Pericardium fibroblast (primary cell): ENCODE data around the genes HOXB5, HOXB6, HOXB7 and UBE2Z.

GRCh38 chr17:48570342-48570560 lies 7.9 kb downstream of the HOXB4 start:
- RAMPAGE, long total RNA: no peak

- RAMPAGE, long total RNA: no peak
Observed at GRCh38 chr17:48570561-48571632, 7.3 kb downstream of the HOXB4 start.

DNA sequence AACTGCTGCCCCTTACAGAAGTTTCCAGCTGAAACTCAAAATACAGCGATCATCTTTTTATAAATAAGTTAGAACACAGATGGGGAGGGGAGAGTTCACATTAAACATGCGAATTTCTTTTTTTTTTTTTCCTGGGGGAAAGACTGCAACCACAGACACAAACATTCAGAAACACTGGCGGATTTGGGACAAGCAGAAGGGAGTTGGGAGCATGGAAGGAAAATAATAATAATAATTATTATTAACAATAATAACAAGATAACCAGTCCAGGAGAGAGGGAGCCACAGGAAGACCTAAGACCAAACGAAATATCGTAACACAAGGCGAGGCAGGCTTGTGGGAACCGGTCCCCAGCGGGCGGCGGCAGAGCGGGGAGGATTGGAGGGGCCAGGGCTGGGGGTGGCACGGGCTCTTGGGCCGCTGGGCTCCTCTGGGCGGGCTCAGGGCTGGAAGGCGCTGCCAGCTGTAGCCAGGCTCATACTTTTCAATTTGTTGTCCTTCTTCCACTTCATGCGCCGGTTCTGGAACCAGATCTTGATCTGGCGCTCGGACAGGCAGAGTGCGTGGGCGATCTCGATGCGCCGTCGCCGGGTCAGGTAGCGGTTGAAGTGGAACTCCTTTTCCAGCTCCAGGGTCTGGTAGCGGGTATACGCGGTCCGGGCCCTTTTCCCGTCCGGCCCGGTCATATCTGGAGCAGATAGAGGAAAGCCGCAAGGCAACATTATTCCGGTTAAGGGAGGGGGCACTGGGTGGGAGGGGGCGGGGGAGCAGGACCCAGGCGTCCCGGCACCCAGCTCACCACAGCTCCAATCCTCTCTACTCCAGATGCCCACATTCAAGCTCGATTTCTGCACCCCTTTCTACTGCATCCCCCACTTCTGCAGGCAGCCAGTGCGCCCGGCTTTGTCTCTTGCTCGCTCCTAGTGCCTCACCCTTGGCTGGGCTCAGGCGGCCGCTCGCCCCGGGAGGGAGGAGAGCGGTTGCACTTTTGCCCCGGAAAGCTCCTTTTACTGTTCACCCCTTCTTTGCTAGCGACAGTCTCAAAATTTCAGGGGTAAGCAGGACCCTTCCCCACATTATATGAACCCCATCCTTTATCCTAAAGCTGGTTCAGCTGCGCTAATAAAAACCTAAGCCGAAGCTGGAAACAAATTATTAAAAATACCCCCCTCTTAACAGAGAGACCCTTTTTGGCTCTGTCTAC lies 1.4 kb downstream of the HOXB5 start:
- RAMPAGE, long total RNA: no peak

DNA sequence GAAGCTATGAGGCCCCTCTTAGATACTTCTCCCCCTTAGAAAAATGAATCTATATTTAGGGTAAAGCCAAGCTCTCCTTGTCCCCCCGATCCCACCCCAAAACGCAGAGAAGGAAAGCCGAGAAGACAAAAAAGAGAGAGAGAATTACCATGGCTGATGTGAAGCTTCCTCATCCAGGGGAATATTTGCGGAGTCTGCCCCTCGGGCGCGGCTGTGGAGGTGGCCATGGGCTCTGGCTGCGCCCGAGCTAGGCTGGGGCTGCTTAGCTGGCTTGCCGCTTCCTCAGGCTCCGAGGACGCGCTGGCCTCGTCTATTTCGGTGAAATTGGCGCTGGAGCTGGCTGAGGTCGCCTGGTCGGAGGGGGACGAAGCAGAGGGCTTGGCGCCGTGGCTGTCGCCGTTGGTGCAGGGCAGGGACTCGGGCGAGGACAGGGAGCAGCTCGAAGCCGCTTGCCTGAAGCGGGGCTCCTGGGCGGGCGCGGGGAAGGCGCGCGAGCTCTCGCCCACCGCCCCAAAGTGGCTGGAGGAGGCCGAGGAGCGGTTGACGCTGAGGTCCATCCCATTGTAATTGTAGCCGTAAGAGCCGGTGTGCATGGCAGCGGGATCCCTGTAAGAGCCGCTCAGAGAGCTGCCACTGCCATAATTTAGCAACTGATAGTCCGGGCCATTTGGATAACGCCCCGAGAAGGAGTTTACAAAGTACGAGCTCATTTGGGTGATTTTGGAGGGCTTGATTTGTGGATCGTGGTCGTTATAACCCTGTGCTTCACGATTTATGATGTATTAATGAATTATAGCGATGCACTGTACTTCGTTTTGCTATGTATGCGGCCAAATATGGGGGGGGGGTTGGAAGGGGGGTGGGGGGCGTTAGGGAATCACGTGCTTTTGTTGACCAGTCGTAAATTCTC lies at the start of gene HOXB5:
TSS of gene HOXB5 (minus strand) at position 807 of the 910 bp plus-strand sequence.
- RAMPAGE, long total RNA: no peak

GRCh38 chr17:48603936-48604177 lies 929 bp downstream of the HOXB6 start:
- RAMPAGE, long total RNA: no peak

DNA sequence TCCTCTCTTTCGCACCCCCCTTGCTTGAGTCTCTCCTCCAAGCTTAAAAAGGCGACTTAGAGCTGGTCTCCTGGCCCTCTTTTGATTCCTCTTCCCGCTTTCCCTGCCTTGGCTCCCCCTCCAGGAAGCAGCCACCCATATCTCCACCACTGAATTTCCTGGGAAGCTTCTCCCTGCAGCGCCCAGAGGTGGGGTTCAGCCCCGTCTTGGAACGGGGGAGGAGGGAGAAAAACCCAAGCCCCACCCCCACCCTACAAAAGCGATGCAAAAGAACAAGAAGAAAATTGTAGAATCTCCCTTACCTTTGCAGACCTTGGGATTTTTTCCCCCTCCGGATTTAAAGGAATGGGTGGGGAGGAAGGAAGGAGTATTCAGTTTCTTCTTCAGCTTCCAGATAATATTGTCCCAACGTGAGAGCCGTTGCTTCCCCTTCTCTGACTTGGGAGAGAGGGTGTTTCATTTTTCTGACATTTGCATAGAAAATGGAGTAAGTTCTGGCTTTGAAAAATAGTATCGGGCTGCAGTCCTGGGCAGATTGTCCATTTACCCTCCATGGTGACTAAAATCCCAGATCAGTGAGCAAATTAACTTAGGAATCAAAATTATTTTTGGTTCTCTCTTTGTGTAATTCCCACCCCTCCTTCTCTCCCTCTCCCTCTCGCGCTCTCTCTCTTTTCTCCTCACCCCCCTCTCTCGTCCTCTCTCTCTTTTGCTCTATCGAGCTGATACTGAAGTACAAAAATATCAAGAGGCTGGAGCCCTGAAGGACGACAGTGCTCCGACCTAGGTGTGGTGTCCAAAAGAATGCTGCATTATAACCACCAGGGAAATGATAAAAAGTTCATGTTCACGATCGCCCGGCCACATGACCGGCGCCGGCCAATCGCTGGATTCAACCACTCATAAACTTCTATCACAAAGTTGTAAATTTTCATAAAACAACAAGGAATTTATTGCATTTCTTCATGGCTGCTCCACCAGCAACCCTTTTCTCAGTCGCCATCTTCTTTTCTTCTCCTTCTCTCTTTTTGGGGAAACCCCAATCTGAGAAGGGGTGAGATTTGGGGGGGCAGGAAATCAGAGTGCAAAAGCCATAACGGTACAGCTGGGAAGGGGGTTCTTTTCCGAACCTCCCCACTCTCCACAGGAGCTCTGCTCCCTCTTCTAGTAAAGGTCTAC lies at the start of gene HOXB6:
TSS of gene HOXB6 (minus strand) at position 809 of the 1,179 bp plus-strand sequence.
- RAMPAGE, long total RNA: start-site peak on the minus strand centred at position 808 of the sequence, 72 bp wide, 10 and 7 reads in 2 replicates

DNA sequence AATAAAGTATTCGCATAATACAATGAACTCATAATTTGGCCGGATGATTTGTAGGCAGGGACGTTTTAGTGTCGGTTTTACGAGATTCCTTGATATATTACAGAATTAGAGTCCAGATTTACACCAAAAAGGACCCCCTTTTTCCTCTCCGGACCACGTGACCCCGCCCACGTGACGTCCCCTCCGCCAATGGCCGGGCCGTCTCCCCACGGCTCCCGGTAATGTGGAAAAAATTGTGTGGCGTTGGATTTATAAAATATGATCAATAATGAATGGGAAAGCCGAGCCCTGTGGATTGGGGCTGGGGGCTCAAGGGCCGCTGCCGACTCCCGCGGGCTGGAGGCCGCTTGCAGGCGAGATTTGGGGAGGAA lies at the start of gene HOXB7:
TSS of gene HOXB7 (minus strand) at position 131 of the 371 bp plus-strand sequence.
- RAMPAGE, long total RNA: no peak

DNA sequence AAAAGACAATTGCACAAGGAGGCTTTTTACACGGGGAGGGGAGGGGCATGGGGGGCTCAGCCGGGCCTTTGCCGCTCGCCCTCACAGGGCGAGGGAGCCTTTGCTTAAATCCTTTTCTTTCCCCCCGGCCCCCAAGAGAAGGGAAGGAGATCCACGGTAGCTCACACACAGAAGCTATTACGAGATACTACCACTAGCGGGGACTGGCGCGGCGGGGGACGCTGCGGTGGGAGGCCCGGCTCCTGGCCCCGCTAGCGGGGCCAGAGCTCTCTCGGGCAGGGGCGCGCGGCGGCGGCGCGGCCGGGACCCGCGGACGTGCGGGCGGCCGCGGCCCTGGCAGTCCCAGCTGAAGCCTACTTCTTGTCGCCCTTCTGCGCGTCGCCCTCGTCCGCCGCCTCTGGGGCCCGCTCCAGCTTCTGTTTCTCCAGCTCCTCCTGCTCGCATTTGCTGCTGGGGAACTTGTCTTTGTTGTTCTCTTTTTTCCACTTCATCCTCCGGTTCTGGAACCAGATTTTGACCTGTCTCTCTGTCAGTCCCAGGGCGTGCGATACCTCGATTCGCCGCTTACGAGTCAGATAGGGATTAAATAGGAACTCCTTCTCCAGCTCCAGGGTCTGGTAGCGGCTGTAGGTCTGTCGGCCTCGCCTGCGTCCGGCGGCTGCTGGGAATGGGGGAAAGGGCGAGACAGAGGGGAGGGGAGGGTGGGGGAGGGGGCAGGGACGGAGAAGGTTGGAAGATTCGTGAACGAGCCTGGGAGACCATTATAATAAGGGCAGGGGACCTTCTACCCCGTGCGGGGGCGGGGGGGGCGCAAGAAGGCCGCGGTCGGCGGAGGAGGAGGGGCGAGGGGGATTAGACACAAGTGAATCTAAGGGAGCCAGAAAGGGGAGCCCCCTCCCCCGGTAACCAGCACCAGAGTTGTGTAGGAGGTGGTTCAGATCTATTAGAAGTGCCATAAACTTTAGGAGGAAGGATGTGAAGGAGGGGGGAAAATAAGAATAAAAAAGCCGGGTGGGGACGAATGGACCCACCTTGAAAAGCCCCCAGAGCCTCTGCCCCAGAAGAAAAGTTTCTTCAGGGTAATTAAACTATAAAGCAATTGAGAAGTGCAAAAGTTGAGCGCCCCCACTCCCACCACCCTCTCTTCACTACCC lies 1.9 kb downstream of the HOXB8 start:
- RAMPAGE, long total RNA: no peak

- RAMPAGE, long total RNA: no peak
Observed at GRCh38 chr17:48627570-48628189, 1.5 kb upstream of the HOXB9 start.

GRCh38 chr17:48723300-48724171 lies 551 bp downstream of the PRAC2 start:
- RAMPAGE, long total RNA: no peak

DNA sequence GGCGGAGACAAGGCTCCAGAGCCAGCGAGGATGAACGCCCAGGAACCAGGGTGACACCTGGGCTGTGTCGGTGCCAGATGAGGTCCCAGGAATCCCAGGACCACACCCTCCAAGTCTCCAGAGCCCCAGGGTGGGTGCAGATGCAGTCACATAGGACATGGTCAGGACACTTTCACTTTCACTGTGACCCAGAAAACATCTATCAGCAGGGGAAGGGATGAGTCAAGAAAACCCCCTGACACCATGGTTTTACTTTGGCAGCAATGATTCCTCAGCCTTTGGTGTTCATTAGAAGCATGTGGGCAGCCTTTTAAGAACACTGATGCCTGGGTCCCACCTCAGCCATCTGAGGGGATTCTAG lies 25.4 kb downstream of the TTLL6 start:
- RAMPAGE, long total RNA: no peak

- RAMPAGE, long total RNA: no peak
Observed at GRCh38 chr17:48804571-48805277, 12.3 kb downstream of the TTLL6 start.

- RAMPAGE, long total RNA: no peak
Observed at GRCh38 chr17:48869171-48869757, 23.3 kb upstream of the ATP5MC1 start.

DNA sequence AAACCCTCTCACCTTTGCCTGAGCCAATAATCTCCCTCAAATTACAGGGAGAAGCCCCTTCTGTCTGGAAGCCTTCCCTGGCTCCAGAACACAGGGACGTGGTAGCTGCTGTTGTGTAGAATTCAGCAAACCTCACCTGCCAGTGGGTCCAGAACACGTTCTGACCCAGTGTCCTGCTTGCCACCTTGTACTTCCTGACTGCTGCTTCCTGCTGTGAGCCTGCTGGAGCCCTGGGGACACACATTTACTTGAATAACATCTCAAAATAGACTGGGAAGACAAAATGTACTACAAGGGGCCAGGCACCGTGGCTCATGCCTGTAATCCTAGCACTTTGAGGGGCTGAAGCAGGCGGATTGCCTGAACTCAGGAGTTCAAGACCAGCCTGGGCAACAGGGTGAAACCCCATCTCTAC lies 20.5 kb upstream of the ATP5MC1 start:
- RAMPAGE, long total RNA: no peak

- RAMPAGE, long total RNA: no peak
Observed at GRCh38 chr17:48893371-48894042, 920 bp downstream of the ATP5MC1 start.

DNA sequence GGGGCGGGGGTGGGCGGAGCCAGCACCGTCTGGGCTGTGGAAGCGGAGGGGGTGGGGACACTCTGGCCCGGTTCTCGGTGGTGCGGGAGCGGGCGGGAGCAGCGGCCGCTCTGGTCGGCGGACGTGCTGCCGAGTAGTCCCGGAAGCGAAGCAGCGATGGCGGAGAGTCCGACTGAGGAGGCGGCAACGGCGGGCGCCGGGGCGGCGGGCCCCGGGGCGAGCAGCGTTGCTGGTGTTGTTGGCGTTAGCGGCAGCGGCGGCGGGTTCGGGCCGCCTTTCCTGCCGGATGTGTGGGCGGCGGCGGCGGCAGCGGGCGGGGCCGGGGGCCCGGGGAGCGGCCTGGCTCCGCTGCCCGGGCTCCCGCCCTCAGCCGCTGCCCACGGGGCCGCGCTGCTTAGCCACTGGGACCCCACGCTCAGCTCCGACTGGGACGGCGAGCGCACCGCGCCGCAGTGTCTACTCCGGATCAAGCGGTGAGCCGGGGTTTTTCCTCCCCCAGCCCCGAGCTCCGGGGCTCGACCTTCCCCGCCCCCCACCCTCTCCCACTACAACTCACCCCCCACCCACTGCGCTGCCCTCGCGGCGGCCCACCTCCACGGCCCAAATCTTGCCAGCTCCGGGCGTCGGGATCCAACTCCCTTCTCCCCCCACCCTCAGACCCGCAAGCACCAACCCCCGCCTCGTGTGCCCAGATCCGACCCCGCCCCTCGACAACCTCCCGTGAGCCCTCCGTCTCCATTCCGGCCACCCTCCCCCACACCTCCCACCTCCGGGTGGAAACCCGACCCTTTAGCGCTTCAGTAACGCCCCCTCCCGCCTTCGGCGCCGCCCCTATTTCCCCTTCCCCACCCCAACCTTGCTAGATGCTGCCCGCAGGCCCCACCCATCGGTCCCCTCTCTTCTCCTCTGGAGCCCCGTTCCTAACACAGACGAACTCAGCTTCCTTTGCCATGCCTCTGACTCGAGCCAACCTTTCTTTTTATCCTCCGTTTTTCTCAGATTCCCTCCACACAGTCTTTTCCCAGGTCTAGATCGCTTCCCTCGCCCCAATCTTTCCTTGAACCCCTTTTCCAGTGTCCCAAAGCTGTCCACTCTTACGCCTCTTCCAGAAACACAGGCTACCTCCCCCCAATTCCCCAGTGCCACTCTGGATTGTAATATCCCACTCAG lies at the start of gene UBE2Z:
TSS of gene UBE2Z (plus strand) at position 60 of the 1,170 bp plus-strand sequence.
- RAMPAGE, long total RNA: no peak

- RAMPAGE, long total RNA: no peak
Observed at GRCh38 chr17:48915649-48916321, 7.6 kb downstream of the UBE2Z start.

DNA sequence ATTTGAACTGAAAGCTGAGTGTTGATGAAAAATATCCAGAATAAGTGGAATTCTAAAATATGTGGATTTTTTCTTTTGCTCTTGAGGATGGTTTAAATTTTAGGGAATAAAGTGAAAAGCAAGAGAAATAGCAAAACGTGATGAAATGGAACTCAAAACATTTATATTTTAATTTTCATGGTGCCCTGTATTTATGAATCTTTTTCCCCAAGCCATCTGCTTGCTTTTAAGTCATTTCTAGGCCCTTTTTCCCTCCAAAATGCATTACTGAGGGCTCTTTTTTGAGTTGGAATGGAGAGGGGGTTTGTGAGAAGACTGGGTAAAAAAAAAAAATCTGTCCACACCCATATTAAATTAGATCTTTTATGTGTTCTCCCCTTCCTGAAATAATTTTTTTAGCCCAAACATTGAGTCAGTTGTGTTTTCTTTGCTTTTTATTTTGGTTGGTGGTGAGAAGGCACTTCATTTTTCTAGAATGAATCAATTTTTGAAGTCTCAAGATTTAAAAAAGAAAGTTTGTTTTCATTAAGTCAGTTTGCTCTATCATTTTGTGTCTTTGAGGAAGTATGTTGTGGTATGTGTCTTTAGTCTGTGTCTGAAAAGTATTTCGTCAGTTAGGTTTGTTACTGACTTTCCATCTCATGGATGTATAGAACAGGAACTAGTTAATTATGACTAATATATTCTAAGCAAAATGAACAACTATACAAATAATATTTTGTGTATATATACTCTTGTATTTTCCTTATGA lies 3.6 kb downstream of the IGF2BP1 start:
- RAMPAGE, long total RNA: no peak

DNA sequence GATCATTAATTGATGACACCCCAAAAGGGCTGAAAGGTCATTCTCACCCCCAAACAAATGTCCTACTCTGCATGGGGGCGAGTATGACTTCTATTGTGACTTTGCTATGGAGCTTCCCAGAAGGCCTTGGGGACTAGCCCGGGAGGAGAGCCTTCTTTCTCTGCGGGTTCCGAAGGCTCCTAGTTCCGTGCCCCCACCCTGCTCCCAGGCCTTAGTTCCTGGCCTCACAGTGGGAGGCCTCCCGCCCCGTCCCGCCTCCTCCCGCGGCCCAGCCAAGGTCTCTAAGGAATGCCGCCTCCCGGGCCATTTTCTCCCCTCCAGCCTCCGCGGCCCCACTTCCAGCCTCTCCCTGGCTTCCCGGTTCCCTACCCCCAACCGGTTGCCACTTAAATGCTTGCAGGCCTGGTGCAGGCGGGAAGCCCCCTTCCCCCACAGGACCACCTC lies 16.0 kb downstream of the IGF2BP1 start:
- RAMPAGE, long total RNA: no peak

DNA sequence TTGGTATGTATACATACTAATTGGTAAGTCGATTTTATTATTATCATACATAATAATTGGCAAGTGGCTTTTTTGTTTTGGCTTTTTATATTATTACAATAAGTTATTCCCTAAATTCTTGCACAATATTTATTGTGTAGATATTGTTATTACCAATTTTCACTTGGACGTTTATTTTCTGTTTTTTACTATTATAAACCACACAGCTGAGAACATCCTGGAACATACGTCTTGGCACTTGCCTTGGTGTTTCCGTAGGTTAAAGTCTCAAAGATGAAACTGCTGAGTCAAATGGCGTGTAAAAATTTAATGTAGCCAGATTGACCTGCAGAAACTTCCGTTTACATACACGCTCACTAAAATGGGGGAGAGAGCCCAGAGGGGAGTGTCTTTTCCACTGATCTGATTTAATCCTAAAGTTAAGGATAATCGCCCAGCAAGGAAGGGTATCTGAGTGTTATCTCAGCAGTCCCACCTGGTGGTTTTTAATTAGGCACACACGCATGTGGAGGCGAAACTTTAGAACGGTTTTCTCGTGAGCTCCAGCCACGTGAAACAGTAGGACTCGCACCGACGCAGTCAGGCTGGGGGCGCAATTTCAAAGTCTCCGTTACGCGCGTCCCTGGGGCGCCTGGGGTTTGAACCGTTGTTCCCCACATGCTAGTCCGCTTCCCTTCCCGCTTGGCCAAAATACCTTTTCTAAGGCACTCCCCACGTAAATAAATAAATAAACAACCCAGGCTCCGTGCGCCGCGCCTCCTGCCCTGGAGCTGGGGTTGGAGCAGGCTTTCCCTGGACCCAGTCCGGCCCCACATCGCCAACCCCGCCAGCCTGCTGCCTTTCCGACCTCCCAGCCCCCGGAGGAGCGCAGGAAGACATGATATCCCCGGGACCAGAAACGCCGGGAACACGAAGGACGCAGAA lies 18.6 kb downstream of the GNGT2 start:
- RAMPAGE, long total RNA: no peak